HL-60 (cell line): ENCODE results near the genes GTF3C4 and GTF3C5.

DNA sequence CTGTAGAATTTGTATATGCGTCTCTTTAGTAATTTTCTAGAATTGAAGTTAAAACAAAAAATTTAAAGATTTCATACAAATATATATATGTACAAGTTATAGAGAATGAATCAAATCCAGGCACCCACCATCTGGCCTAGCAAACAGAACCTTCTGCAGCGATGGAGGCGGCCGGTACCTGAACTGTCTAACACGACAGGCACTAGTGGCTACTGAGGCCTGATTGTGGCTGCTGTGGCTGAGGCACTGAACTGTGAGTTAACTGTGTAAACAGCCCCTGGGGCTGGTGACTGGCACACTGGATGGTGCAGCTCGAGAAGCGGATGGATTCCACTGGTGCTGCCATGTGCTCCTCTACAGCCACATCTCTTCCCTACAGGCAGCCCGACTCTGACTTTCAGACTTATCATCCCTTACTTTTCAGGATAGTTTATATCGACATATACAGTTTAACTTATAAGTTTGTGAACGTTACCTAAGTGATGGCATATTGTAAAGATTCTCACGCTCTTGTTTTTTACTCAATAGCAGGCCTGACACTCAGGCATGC lies 82.4 kb downstream of the RAPGEF1 start:
- RRBS = no CpG with 5 or more reads among the region's 11 CpGs

DNA sequence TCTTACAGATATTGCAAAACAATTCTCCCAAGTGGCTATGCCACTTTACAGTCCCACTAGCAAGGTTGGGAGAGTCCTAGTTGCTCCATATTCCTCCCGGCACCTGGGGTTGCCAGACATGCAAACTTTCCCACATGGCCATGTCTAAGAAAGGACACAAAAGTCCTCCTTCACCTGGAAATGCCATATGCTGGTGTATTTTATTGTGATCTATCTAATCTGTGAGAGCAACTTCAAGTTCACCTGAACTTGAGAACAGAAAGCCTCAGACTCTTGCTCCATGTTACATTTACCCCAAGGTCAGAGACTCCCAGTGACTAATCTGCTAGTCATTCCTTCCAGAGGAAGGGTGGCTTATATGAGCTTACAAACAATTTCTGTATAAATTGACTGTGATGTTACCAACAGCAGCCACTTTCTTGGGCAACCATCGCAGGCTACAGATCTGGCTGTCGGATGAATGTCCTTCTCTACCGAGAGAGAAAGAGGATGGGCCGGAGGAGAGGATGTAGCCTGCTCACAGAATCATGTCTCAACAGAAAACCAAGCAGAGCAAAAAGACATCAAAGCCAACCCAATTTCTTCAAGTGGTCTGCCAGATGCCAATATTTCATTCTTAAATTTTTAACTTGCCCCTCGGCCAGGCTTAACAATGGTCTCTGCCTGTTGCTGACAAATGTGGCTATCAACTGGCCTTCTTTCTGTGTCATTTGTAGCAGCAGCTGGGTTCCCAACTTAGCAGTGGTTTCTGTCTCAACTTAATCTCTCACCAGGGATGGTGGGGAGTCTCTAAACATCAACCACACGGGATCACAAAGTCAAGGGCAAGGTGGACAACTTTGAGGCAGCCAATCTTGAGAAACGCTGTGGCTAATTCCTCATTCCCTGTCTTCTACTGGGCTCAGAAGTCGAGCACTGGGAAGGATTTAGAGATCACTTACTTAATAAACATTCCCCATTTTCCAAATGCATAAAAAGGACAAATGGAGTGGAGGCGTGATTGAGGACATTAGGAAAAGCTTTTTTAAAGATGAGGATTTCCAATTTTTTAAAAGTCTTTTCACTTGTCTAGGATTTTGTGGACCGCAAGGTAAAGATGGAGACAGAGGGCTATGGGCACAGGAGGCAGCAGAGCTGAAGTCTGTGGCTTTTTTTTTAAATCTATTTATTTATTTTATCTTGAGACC lies 81.3 kb downstream of the RAPGEF1 start:
- RRBS = no CpG with 5 or more reads among the region's 11 CpGs

GRCh38 chr9:131715748-131716453 lies 24.0 kb downstream of the RAPGEF1 start:
- RRBS = no CpG with 5 or more reads among the region's 9 CpGs

DNA sequence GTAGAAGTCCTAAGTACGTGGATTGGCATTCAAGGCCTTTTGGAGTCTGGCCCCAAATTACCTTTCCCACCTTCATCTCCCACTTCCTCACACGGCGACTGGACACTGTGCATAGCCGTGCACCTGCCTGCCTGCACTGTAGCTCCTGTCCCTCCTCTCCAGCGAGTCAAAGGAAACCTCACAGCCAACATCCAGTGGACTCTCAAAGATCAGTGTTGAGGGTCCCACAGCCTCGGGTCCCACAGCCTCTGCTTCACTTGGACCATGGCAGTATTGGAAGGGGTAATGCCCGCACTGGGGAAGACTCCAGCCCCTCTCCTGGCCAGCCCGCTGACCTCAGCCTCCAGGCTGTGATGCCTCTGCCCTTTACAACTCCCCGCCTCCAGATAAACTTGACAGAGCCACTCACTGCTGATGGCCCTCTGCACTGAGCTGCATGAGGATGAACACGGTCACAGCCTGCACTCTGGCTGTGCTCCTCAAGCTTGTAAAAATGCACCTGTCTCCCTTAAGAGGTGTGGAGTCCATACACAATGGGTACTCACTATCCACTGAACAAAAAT lies 23.0 kb downstream of the RAPGEF1 start:
- RRBS = no CpG with 5 or more reads among the region's 10 CpGs

DNA sequence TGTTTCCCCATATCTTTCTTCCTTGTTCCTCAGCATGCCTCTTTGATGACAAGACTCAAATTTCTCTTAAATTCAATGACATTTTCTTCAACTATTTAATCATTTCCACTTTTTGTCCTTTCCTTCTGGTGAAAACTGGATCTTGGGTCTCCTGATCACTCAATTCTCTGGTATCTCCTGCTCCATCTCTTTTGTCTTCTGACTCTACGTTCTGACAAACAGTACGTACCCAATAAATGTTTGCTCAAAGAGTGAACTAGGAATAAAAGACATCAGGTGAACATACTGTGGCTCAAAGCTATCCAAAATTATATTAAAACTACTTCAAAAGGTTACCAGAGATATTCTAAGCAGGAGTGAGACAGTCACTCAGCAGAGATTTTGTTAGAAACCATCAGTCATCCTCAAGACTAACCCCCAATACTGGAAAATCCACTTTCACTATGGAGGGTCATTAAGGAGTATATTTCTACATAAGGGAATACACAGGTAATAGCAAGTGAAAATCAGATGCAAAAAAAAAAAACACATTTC lies 72.1 kb downstream of the SETX start:
- RRBS = no CpG with 5 or more reads among the region's 2 CpGs

- RRBS = 83% methylated on average over 3 of the region's 17 CpGs
Observed at GRCh38 chr9:132486972-132487384, 77.0 kb downstream of the CFAP77 start.

GRCh38 chr9:132669806-132670787 lies at the start of gene GTF3C4:
GTF3C4 (plus strand) TSS chr9:132670464.
- RRBS = 2% methylated on average over 42 of the region's 107 CpGs

DNA sequence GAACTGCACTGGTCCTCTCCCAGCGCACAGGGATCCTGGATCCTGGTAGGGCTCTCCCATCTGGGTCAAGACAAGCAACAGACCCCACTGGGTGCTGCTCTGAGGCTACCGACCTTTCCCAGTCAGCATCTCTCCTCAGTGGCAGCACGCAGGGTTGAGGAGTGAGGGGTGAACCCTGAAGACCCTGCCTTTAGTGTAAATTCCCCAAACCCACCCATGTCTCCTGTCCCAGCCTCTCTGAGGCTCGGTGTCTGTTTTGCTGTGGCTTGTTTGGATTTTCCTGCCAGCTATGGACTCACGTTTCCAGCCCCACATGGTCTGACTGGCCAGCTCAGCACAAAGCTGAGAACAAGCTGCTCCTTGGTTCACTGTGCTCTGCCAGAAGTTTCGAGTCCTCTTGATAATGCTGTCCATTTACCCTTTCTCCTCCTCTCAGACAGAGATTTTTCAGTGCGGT lies 80.0 kb downstream of the AK8 start:
- RRBS = no CpG with 5 or more reads among the region's 7 CpGs

- RRBS = no CpG with 5 or more reads among the region's 9 CpGs
Observed at GRCh38 chr9:132873276-132873780, 4.8 kb downstream of the AK8 start.

GRCh38 chr9:132894385-132894855 lies 15.7 kb downstream of the SPACA9 start:
- RRBS = no CpG with 5 or more reads among the region's 7 CpGs

GRCh38 chr9:133030561-133031185 lies at the start of gene GTF3C5:
GTF3C5 (plus strand) TSS chr9:133030997.
- RRBS = 4% methylated on average over 17 of the region's 51 CpGs

DNA sequence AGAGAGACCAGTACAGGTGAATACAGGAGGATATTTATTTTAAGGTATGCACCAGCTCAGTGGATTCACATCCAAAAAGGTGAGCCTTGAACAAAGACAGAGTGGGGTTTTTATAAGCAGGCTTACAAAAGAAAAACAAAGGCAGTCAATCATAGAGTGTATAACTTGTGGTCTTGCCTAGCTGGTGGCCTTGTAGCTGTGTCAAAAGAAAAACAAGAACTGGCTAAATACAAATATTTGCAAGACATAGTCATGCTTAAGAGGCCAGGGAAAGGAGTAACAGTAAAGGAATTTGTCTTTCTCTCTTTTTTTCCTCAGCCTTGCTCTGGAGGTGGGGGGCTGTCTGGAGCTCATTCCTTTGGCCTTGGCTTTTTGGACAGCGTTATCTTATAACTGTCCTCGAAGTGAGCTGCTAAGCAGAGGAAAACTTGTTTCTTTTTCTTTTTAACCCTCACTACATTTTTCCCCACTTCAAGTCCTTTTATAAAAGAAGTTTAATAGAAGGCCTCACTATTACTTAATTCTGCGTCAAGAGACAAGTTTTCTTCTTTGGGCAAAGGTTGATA lies 14.1 kb downstream of the CEL start:
- RRBS = no CpG with 5 or more reads among the region's 3 CpGs

DNA sequence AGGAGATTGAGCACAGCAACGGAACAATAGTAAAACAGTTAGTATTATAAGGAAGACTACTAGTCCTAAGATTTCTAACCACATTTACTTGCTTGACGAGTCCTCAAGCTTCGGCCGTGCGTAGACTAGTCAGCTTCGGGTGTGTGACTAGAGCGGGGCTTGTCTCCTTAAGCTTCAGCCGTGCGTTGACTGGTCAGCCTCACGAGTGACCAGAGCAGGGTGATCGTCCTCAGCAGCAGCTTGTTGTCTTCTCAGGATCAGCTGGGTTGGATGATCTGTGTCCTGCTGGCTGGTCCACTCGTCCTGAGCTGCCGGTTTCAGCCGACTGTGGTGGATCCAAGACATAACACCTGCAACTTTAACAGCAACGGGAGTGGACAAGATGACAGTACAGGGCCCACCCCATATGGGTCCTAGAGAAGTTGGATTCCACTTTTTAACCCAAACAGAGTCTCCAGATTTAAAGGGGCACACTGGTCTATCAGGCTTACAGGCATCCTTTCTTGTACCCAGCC lies 16.7 kb downstream of the CEL start:
- RRBS = no CpG with 5 or more reads among the region's 15 CpGs

DNA sequence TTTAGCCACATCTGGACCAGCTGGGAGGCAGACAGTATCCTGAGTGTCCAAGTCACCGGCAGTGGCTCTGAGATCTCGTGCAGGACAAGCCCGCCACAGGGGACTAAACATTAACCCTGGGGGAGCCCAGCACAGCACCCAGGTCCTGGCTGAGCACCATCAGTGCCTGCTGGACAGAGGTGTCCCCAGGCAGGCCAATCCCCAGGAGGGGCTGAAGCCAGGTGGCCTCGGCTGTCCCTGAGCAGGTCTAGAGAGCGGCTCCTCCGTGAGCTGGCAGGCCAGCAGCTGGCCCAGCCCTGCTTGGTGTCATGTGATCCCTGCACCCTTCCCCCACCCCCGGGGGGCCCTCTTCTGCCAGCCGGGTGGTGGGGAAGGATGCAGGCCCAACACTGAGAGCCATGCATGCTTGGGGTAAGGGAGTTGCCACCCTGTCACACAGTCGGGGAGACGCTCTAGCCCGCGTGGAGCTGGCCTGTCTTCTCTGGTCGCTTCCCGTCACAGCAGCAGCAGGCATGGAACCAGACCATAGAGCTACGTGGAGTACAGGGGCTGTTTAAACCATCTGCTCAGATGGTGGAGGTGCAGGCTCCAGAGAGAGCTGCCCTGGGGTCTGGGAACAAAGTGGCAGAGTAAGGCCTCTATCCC lies 7.1 kb downstream of the RALGDS start:
- RRBS = no CpG with 5 or more reads among the region's 15 CpGs

- RRBS = no CpG with 5 or more reads among the region's 15 CpGs
Observed at GRCh38 chr9:133118798-133119558, 2.1 kb downstream of the RALGDS start.

DNA sequence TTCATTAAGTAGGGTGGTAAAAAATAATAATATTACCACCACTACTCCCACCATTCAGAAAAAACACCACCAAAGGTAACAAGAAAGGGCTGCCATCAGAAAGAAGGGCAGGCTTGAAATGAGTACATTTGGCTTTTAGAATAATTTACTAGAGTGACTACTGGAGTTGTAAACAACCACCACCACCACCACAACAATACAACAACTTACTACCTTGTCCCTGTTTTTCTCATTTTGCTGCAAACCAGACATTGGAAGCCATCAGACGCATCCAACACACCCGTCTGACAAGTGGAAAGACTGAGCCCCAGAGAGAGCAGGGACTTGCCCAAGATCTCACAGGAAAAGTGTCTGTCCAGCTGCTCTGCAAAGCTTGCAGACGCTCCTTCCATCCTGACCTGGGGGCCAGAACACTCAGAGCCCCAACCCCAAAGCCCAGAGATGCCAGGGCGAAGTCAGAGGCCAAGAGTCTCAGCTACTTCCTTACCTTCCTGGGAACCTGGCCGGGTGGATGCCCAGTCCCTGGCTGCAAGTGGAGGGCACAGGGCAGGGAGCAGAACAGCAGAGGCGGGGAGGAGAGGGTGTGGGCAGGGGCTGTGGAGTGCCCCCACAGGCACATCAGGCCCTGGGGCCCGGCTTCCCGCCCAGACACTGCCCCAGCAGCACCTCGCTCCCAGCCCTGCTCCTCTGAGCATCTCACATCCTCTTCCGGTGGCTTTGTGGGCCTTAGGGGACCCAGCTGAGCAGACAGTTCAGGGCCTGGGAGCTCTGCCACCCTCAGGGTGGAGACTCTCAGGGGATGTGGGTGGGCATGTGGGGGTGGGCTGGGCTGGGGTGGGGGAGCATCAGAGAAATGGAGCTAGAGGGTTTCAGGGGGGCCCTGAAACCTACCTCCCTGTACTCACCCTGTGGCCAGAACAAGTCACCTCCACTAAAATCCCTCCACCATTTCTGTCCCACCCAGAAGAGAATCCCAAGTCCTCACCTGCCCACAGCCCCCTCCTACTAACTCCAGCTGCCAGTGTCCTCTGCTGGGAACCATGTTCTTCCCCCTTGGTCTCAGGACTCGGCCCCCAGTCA lies 9.8 kb upstream of the RALGDS start:
- RRBS = 69% methylated on average over 3 of the region's 11 CpGs

DNA sequence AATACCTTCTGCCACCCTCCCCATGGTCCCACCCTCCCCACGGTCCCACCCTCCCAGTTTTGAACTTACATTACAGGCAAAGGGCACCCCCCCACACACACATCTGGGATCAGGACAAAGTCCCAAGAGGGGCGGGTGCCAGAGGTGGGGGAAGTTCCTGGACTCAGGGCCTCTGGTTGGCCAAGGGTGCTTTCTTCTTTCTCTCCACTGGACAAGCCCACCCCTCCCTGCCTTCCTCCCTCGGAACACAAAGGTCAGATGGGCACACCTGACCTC lies 19.1 kb upstream of the RALGDS start:
- RRBS = no CpG with 5 or more reads among the region's 3 CpGs

- RRBS = no CpG with 5 or more reads among the region's 9 CpGs
Observed at GRCh38 chr9:133142638-133143197, 21.0 kb downstream of the GBGT1 start.

- RRBS = no CpG with 5 or more reads among the region's 3 CpGs
Observed at GRCh38 chr9:133148317-133148450, 15.5 kb downstream of the GBGT1 start.

DNA sequence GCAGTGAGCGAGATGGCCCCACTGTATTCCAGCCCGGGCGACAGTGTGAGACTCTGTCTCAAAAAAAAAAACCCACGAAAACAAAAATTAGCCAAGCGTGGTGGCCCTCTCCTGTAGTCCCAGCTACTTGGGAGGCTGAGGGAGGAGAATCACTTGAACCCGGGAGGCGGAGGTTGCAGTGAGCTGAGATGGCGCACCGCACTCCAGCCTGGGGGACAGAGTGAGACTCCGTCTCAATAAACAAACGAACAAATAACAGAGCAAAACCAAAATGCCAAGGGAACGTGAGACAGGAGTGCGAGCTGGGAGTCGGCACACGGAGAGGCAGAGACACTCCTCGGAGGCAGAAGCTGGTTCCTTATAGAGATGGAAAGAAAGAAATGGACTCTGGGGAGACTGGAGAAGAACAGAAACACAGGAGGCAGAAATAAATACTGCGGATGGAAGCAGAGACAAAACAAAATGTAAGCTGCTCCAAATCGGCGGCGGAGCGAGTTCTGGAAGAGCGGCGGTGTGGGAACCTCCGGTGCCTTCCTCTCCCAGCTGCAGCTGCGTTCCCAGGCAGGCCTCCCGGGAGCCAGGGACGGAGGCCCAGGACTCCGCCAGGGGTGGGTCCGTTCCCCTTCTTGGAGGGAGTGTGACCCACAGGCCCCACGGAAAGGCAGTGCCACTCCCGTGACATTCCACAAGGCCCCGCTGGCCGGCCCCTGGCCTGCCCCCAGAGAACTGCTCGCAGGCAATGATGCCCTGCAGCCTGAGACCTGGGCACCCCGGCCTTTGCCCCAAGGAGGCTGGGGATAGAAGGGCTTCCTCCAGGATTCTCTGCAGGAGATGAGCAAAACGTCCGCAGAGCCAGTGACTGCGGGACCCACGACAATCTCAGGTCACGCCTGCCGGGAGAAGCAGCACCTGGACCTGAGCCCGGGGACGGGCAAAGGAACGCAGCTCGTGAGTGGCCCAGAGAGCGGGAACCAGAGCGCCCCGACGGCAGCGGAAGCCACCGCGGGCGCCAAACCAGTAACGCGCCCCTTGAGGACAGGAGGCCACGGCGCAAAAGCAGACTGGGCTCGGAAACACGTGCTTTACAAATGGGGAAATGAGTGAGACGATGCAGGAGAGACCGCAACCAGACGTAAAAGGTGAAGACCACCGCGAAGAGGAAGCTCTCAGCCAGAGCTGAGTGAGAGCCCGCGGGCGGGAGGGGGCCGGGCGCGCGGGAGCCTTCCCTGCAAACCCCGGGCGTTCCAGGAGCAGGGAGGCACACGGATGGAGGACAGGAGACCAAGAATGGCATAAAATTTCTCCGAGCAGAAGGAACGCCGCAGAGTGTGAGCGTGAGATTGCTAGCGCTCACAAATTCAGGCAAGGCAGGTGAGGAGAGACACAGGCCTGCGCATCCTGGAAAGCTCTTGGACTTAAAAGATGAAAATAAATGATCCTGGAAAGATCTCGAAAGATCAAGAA lies 9.4 kb downstream of the OBP2B start:
- RRBS = 47% methylated on average over 8 of the region's 81 CpGs